ENCODE measurements around a stretch of chr2.

DNA sequence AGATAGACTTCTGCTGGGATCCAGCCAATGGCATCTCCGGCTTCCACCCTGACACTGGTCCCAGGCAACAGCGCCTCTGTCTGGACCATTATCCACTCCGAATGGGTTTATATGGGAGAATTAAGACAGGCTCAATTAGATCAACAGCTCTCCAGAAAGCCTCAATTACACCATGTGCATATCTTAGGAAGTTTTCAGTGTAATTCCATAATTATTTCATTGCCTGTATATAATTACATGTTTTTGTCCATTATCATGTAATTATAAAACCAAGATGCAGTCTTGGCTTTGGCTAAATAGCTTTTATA lies 23.3 kb downstream of the PER2 start:
- RRBS: no CpG with 5 or more reads among the region's 3 CpGs

GRCh38 chr2:238287069-238287317 lies 1.4 kb downstream of the PER2 start:
- RRBS: no CpG with 5 or more reads among the region's 6 CpGs

- RRBS: 7% methylated on average over 14 of the region's 30 CpGs
Measured at GRCh38 chr2:238320913-238321387, 632 bp downstream of the TRAF3IP1 start.

DNA sequence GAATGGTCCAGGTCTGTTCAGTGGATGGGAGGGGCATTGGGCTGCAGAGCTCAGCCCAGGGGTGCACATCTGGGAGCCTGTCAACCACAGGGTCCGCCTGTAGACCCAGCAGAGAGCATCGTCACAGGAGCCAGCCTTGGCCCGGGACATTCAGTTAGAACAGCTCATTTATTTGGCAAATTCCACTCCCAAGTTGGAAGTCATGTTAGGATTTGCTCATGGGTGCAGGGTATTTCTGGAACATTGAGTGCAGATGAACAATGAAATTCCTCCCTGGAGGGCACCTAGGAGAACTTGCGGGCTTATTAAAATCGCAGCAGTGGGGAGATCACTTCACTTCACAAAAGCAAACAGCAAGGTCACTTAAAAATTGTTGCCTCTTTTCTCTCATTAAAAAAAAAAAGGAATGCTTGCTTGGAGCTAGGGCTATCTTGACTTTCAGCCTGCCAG lies 119.8 kb upstream of the TWIST2 start:
- RRBS: no CpG with 5 or more reads among the region's 5 CpGs

DNA sequence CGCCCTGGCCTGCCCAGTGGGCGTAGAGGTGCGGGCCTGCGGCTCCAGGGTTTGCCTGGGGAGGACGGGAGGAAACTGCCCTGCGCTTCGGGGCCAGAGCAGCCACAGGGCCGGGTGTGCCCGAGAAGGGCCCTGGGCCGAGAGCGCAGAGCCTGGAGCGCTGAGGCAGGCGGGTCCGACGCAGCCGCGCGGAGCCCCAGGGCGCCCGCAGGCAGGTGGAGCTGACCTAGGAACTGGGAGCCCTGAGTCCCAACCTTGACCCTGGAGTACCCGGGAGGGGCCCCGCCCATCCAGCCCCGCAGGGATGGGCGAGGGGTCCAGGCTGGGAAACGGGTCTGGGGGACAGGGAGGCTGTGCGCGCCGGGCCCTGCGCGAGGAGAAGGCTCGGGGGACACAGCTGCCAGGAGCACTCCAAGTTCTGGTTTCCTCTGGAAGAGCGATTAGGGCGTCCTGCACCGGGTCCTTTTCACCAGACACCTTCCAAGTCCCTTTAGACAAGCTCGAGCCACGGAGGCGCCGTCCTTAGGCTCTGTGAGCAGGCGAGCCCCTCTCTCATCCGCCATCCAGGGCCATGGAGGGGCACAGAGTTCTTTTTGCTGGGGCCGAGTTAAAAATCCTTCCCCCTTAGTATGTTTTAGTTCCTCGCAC lies 1.5 kb downstream of the TWIST2 start:
- RRBS: 38% methylated on average over 13 of the region's 42 CpGs

- RRBS: no CpG with 5 or more reads among the region's 16 CpGs
Measured at GRCh38 chr2:238875607-238876192, 27.8 kb downstream of the TWIST2 start.

GRCh38 chr2:239047043-239047397 lies 199.1 kb downstream of the TWIST2 start:
- RRBS: no CpG with 5 or more reads among the region's 4 CpGs

- RRBS: no CpG with 5 or more reads among the region's 24 CpGs
Measured at GRCh38 chr2:239124896-239125512, 275.8 kb downstream of the HDAC4 start.

DNA sequence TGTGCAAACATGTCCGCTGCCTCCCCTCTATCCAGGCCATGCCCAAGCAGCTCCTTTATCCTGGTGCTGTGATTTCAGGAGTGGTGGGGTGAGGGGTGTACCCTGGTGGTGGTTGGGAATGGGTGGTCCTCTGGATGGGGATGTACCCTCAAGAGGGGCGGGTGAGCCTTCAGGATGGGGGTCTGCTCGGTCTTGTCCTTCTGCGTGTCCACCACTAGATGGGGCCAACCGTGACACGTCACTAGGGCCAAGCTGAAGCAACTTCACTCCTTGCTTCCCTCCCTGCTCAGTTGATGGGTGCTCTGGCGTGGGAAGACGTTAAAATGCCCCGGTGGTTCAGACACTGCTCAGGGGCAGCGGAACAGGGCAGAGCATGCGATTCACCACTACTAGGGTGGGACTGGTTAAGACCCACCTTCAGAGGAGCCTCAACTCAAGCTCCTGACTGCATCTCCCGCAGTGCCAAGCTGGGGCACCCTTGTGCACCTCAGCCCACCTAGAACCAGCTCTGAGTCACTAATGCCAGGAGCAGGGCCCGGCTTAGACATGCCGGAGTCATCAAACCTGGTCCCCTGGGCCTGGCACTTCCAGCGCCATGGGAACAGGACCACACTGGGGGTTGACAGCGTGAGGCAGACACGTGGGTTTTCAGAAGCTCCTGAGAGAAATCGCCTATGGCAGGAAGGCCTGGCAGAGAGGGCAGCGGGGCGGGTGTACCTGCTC lies 256.8 kb downstream of the HDAC4 start:
- RRBS: no CpG with 5 or more reads among the region's 20 CpGs

GRCh38 chr2:239156776-239157775 lies 243.7 kb downstream of the HDAC4 start:
- RRBS: 94% methylated on average over 3 of the region's 24 CpGs

- RRBS: no CpG with 5 or more reads among the region's 15 CpGs
Measured at GRCh38 chr2:239197202-239197627, 203.6 kb downstream of the HDAC4 start.

- RRBS: no CpG with 5 or more reads among the region's 33 CpGs
Measured at GRCh38 chr2:239231162-239231884, 169.5 kb downstream of the HDAC4 start.

DNA sequence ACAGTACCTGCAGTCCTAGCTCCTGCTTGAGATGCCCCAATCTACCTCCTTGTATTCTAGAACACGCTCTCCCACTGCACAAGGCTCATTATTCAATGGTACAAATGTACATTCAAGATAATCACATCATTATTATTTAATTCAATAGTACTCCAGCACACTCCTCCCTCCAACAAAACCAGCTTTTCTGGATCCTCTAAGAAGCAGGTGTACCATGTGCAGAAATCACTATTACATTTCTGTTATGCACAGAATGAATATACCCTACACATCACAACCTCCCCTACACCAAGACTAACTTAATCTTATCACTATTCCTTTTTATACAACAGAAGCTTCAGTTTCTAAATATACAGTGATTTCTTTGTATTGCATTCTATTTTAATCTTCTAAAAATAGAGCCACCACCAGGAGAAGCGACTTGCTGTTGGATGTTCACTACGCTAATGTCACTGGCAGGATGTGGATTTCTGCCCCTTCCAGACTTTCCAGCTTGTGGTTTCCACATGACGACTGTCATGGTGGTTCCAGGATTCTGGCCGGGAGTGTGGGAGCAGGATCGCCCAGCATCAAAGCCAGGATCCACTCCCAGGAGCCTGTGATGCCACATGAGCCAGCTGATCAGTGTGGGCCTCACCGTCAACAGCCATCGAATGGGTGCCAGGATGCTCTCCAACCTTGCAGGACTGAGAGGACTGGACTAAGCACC lies 149.0 kb downstream of the HDAC4 start:
- RRBS: no CpG with 5 or more reads among the region's 8 CpGs

- RRBS: no CpG with 5 or more reads among the region's 16 CpGs
Measured at GRCh38 chr2:239273222-239273976, 127.4 kb downstream of the HDAC4 start.

DNA sequence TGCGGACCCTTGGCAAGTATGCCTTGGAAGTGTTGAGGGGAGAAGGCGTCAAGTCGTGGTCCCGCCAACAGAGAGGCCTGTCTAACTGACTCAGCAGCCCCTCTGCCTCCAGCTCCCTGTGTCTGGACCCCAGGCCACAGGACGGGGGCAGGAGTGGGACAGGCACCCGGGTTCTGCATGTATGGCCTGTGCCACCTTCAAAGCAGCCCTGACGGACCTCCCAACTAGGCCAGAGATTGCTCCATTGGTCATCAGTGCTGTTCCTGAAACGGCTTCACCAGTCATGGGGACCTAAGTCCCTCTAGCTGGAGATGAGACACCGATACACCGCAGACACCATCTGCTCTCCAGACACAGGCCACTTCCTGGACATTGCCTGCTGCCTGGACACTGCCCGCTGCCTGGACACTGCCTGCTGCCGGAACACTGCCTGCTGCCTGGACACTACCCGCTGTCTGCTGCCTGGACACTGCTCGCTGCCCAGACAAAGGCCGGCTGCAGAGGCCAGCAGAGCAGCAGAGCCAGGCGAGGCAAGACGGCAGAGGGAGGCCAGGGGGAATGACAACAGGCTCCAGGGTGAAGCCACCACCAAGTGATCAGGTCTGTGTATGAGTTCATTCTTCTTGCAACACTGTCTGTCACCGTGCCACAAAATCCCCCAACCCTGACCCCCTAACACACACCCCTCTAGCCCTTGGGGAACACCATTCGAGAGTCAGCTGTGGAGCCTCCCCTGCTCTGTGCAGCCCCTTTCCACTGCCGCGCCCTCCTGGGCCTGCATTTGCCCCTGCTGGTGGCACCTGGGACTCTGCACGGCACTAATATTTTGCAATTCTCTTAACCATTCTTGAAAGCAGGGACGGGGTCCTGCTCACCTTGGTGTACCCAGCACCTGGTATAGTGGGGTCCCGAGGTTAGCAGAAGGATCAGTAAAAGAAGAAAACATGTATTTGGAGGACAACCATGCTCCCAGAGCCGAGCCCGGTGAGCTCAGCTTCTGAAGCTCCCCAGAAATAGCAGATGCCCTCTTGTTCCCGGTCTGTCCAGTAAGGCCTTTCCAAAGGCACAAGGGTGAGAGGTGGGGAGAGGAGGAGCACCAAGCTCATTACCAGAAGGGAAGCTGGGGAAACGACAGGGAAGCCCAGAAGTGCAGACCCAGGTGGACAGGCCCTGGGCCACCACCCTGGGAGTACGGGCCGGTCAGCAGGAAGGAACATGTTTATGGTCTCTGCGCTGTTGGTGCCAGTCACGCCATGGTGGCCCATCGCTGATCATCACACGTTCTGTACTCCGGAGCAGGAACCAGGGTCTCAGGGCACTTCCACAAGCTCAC lies 124.1 kb downstream of the HDAC4 start:
- RRBS: 87% methylated on average over 7 of the region's 35 CpGs

- RRBS: no CpG with 5 or more reads among the region's 16 CpGs
Measured at GRCh38 chr2:239307851-239308460, 92.9 kb downstream of the HDAC4 start.

GRCh38 chr2:239310888-239311713 lies 89.7 kb downstream of the HDAC4 start:
- RRBS: over 99% methylated on average over 7 of the region's 32 CpGs

GRCh38 chr2:239312767-239313300 lies 88.0 kb downstream of the HDAC4 start:
- RRBS: 87% methylated on average over 11 of the region's 23 CpGs

DNA sequence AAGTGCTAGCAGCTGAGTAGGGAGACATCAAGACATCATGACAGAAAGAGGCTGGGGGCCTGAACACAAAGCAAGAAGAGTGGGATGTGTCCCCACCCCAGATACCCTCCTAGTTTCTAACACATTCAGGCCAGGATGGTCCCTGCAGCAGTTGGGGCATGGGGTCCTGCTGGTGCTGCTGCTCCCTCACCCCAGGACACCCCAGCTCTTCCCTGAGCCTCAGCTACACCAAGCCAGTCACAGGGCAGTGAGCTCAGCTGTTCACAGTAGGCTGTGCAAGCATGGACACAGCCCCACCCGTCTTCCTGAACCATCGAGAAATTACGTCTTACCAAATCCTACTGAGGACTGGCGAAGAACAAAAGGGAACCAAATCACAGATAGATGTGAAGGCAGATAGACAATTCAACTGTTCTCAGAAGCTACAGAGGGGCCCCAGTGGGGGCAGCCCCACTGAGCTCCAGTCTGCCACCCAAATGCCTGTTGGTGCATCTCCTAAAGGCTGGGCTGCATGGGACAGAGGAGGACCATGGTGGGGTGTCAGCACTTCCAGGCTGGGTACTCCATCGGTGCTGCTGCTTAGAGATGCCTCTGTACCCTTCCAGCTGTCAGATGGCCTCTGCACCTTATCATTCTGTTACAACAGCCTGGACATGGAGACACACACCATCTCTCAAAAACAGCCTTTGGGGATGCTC lies 60.7 kb downstream of the HDAC4 start:
- RRBS: no CpG with 5 or more reads among the region's 5 CpGs

DNA sequence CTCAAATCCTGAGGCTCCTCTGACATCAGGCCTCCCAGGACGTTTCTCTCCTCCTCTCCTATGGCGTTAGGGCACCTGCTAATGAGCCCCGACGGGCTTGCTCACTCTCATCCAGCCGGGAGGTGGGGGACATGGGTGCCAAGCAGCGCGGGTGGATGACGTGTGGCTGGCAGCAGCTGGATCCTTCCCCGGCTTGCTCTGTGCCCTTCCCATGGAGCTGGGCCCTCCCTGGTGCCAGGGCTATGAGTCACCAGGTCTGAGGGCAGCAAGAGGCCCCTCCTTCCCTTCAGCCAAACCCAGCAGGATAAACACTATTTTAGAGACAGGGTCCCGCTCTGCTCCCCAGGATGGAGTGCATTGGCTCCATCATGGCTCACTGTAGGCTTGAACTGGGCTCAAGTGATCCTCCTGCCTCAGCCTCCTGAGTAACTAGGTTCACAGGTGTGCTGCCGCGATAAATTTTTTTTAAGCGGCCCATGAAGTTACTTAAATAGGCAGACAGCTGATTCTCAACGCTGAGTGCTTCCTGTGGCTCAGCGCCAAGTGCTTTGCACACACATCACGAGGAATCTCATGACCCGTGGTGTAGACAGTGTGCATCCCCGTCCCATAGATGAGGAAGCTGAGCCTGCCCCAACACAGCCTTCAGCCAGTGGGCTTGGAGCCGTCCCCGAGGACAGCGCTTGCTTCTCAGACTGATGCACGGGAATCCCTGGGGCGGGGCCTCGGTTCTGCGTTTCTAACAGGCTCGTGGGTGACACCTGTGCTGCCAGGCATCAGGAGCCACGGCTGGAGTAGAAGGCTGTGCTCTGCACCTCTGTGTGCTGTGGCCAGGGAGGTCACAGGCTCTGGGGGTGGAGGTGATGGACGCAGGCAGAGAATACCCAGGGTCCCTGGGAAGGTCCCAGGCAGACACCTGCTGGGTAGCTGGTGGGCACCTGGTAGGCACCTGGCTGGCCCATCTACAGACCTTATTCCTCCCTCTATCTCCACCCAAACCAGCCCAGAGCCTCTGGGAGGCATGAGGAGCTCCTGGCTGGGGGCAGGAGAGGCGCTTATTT lies 64.7 kb upstream of the HDAC4 start:
- RRBS: 18% methylated on average over 5 of the region's 29 CpGs

Data from HL-60 (cell line).